HTERT-HM (cell line): Measurements from ENCODE around the genes NFATC1 and TXNL4A.

DNA sequence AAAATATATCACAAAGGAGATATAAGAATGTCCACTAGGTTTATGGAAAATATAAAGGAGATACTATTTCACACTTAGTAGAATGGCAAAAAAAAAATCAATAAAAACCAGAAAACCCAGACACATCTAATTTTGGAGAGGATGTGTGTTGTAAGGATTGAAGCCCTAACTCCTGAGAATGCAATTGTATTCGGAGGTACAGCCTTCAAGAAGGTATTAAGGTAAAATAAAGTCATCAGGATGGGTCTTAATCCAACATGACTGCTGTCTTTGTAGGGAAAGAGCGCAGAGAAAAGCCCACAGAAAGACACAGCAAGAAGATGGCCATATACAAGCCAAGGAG lies 713.2 kb upstream of the SALL3 start:
- RRBS: no CpG with 5 or more reads among the region's 2 CpGs

- RRBS: 99% methylated on average over 4 of the region's 27 CpGs
These were observed 149.1 kb downstream of the ATP9B start for GRCh38 chr18:79217894-79219083.

GRCh38 chr18:79316237-79316872 lies 79.4 kb upstream of the NFATC1 start:
- RRBS: no CpG with 5 or more reads among the region's 12 CpGs

DNA sequence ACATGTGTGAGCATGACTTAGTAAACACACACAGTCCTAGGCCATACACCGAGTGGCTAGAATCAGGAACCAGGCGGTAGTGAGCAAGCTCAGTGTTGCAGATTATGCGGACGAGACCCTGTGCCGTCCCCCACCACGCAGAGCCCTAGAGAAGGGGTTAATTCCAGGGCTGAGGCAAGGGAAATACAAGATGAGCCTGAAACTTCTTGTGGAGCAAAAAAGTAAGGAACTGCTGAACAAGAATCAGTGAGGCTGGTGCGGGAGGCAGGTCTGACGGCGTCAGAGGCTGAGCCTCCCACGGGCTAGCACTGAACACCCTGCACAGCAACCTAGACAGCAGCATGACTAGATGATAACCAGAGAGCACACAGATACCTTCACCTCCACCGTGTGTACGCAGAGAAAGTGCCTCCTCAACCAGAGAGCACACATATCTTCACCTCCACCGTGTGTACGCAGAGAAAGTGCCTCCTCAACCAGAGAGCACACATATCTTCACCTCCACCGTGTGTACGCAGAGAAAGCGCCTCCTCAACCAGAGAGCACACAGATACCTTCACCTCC lies 29.0 kb upstream of the NFATC1 start:
- RRBS: no CpG with 5 or more reads among the region's 17 CpGs

- RRBS: 3% methylated on average over 71 of the region's 154 CpGs
These were observed at the start of gene NFATC1 for GRCh38 chr18:79395585-79396676. NFATC1 (plus strand) TSS chr18:79395930.

- RRBS: no CpG with 5 or more reads among the region's 27 CpGs
These were observed 10.6 kb downstream of the NFATC1 start for GRCh38 chr18:79406189-79406848.

DNA sequence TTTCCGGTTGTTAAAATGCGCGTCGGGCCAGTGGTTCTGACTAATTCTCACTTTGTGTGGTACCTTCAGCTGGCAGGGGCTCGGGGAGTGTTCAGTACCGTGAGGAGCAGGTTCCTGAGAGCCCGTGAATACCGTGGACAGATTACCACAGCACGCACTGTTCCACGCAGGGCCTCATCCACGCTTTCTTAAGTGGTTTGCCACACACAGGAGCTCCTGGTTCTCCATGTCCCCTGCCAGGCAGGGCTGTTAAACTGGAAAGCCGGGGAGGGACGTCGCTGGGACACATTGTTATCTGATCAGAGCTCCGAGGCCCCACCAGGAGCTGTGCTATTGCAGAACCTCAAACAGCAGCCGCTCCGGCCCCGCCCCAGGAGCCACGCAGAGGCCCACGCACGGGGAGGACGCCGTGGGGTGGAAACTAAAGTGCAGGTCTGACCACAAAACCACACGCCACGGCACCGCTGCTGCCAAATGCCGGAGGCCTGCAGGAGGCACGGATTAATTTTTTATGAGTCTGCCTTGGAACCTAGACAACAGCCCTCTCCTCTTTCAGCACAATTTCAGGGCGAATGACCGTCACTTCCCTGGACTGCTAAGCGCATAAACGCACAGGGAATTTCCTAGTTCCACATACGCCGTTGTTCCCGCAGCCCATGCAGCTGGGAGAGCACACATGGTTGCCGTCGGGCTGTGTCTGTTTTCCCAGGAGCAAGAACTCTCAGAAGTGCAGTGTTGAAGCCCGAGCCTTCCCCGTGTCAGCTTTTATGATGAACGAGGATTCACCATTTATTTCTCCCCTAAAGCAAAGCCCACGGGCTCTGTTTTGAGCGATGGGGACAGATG lies 43.5 kb downstream of the NFATC1 start:
- RRBS: 10% methylated on average over 9 of the region's 42 CpGs

- RRBS: 81% methylated on average over 6 of the region's 40 CpGs
These were observed 52.7 kb downstream of the NFATC1 start for GRCh38 chr18:79448236-79449009.

DNA sequence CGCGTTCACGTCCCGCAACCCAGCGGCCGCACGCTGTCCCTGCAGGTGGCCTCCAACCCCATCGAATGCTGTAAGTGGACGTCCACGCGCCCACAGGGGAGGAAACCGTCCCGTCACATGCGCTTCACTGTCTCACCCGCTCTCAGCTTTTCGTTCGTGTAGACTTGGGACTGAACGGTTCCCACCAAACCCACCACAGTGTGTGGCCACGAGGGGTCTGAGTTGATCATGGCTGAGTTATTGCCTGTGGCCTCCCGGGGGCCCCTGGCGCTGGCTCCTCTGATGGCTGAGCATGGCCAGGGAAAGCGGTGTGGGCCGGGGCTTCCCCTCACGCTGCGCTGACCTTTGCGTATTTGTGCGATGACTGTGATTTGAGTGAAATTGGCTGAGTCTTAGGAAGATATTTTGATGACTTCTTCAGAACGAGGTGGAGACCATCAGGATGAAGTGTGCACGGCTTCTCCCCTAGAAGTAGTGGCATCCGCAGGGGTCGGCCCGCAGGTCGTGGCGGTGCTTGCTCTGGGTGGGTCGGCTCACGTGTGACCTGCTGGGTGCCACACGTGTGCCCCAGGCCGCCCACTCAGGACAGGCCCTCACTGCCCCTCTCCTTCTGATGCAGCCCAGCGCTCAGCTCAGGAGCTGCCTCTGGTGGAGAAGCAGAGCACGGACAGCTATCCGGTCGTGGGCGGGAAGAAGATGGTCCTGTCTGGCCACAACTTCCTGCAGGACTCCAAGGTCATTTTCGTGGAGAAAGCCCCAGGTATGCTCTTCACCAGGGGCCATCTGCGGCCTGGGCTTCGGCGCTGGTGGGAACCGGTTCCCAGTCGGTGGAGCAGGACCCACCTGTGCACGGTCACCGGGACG lies 55.6 kb downstream of the NFATC1 start:
- RRBS: 52% methylated on average over 9 of the region's 52 CpGs

- RRBS: 8% methylated on average over 8 of the region's 39 CpGs
These were observed 62.7 kb downstream of the NFATC1 start for GRCh38 chr18:79458312-79458942.

- RRBS: no CpG with 5 or more reads among the region's 13 CpGs
These were observed 5.7 kb downstream of the CTDP1 start for GRCh38 chr18:79685287-79685800.

GRCh38 chr18:79707092-79707900 lies 27.7 kb downstream of the CTDP1 start:
- RRBS: no CpG with 5 or more reads among the region's 31 CpGs

GRCh38 chr18:79713420-79713685 lies 33.8 kb downstream of the CTDP1 start:
- RRBS: no CpG with 5 or more reads among the region's 9 CpGs

GRCh38 chr18:79738315-79738766 lies 58.7 kb downstream of the CTDP1 start:
- RRBS: no CpG with 5 or more reads among the region's 11 CpGs

DNA sequence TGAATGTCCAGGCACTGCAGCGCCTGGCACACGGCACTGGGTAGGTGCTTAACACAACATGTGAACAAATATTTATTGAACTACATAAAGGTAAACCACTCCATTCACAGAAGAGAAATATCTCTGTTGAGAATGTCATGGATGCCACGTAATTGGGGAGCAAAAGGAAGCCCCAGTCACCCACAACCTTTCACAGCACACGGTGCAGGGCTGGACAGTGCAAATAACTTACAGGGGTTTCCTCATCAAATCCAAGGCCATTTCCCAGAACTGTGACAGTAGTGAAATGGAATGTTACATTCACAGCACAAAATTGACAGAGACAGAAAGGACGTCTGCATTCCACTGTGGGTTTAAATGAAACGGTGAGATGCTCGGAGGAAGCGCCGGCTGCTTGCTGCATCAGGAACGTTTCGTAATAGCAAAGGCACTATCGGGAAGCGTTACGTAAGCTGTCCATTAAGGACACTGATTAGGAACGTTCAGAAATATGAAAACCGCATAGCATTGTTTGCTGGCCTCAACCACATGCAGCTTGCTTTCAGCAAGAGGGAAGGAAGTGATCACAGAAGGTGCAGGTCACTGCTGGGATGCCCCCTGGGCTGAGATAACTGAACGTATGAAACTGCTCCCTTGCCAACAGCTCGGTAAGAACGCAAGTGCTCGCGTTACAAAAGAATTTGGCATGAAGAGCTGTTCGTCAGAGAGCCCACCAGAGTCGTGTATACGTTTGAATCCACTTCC lies 6.2 kb upstream of the KCNG2 start:
- RRBS: no CpG with 5 or more reads among the region's 24 CpGs

GRCh38 chr18:79798969-79799296 lies 1.2 kb downstream of the KCNG2 start:
- RRBS: no CpG with 5 or more reads among the region's 12 CpGs

DNA sequence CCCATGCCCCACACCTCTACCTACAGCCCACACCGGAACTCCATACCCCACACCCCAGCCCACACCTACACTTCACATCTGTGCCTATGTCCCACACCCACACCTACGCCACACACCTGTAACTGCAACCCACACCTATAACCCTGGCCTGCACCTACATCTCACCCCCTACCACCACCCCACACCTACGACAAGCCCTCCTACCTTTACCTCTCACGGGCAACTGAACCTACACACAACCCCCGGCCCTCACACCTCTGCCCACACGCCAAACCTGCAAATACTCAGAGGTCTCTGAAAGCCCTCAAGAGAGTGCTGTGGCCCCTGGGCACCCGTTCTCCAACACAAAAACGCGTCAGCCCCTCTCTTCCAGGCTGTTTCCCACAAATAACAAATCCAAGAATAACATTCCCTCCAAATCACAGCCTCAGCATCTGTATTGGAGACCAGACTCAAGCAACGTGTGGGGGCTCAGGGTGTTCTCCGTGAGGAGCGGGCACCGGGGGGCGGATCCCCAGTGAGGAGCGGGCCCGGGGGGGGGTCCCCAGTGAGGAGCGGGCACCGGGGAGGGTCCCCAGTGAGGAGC lies 33.5 kb downstream of the SLC66A2 start:
- RRBS: no CpG with 5 or more reads among the region's 18 CpGs

- RRBS: under 1% methylated on average over 45 of the region's 104 CpGs
These were observed at the start of gene TXNL4A for GRCh38 chr18:79987800-79988785. TXNL4A (minus strand) TSS chr18:79988563.

- RRBS: 7% methylated on average over 16 of the region's 36 CpGs
These were observed 559 bp upstream of the TXNL4A start for GRCh38 chr18:79988786-79989457.

DNA sequence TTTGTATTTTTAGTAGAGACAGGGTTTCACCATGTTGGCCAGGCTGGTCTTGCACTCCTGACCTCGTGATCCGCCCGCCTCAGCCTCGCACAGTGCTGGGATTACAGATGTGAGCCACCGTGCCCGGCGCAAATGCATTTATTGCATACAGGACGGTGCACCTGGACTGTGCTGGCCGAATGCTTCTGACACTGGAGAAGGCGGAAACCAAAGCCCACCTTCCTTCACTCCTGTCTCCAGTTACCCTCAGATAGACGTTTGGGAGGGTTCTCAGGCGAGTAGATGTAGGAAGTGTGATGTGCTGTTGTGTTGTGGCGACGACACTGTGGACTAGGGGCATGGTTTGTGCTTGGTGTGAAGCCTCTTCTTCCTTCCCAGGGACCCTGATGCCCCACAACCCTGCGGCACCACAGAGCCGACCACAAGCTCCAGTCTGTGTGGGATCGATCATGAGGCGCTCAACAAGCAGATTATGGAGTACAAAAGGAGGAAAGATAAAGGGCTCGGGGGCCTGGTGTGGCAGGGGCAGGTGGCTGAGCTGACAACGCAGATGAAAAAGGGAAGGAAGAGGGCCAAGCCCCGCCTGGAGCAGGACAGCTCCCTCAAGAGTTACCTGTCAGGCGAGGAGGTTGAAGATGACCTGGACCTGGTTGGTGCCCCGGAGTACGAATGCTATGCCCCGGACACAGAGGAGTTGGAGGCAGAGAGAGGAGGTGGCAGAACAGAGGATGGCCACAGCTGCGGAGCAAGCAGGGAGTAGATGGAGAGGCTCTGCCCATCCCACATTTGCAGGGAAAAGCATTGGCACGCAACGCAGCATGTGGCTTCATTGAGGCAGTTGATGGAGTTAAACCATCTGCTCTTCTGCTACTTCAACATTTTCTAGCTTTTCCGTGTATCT lies 11.4 kb downstream of the RBFA start:
- RRBS: no CpG with 5 or more reads among the region's 29 CpGs